Urinary bladder (tissue), 3 donors: ENCODE data around the genes TRUB1 and CCDC172.

DNA sequence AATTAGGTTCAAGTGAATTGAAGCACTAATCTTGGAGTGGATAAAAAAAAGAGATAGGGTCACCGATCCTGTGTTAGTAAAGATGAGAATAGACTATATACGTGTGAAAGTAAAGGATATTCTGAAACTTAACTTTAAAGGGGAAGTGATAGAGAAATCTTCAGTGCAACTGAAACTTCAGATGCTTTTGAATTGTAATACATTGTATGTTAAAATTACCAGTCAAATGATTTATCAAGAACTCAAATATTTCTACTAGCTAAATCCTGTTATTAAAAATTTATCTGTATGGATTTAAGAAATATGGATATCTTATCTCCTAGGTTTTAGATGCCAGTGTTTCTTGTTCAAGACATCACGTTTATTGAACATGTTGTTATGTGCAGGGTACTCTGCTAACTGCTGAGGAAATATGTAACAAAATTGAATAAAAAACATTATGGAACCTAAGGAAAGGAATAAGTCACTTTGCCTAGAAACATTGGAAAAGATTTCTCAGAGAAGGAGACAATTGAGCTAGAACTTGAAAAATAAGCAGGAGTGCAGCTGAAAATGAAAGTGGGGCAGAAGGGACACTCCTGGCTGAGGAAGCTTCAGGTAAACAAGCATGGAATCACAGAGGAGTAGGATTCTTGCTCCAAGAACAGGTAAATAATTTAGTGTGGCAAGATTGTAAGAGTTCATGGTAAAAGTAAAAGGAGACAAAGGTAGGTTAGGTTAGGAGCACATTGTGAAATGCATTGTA lies 5.1 kb downstream of the NHLRC2 start:
- PRO-cap: no peak
- RAMPAGE, long total RNA: no peak

DNA sequence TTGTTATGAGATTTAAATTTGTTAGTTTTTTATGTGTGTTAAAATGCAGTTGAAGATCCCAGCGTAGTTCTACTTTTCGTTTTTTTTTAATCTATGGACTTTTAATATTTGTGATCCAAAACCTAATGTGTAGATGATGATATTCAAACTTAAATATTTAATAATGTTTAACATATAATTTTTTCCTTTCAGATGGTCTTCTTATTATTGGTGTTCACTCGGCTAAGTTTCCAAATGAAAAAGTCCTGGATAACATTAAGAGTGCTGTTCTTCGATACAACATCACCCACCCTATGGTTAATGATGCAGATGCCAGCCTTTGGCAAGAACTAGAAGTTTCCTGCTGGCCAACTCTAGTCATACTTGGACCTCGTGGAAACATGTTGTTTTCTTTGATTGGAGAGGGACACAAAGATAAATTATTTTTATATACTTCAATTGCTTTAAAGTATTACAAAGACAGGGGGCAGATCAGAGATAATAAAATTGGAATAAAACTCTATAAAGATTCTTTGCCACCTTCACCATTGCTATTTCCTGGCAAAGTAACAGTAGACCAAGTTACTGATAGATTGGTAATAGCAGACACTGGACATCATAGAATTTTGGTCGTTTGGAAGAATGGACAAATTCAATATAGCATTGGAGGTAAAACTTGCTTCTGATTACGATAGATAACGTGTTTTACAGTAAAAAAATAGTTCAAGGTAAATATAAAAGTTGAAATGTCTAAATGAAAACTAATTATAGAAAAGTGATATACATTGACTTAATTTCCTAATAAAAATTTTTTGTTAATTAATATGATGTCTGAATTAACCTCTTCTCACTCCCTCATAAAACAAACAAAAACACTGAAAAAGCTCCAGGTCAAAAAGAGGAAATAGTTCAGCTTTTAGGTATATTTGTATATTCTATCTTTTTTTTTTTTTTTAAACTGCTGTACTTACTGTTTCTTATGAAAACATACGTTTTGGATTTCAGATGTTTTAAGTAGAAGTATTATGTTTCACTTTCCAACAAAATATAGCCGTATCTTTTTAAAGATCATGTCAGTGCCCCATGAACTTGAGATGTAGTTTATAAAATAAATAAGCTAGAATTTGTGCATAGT lies 22.2 kb downstream of the NHLRC2 start:
- PRO-cap: no peak
- RAMPAGE, long total RNA: no peak

DNA sequence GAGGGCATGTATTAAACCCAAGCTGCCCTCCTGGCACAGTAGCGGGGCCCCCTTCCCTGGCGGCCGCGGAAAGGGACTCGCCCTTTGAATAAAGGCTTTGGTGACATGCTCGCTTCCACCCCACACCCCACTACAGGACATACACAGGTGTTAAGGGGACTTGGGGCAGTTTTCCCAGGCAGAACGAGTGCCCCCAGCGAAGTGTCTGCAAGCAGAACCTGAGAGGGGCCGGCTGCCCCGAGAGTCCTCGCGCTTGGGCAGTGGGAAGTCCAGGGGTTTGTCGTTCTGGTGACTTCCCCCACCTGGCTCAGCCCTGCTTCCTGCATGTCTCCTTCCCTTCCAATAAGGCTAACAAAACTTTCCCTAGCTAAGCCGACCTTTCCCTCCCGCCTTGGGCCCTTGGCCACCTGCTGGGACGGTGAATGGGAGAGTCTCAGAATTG lies 874 bp downstream of the VWA2 start:
- PRO-cap: no peak
- RAMPAGE, long total RNA: no peak

DNA sequence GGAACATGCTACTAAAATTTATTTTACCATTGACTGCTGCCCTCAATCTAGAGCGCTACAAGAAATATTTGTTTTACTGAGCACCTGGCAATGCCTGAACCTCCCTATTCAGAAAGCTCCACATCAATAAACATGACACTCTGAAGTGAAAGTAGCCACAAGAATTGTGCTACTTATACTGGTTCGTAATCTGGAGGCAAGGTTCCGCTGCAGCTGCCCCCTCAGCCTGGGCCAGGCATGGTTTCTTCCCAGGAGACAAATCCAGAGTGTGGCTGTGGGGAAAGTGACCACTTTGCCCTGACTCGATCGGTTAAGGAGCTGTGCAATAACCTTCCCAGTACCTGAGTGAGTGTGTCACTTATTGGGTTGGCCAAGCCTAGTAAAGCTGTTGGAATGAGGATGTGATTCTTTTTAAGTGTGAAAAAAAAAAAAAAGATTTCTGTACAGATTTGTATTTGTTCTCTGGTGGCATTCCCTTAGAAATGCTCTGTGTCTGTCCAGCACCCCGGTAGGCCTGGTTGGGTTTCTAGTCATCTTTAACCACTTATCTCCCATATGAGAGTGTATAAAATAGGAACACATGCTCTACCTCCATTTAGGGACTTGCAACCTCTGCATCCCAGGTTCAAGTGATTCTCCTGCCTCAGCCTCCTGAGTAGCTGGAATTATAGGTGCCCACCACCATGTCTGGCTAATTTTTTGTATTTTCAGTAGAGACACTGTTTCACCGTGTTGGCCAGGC lies 7.9 kb downstream of the VWA2 start:
- PRO-cap: no peak
- RAMPAGE, long total RNA: no peak

- PRO-cap: no peak
- RAMPAGE, long total RNA: no peak
These were observed 27.5 kb downstream of the VWA2 start for GRCh38 chr10:114266375-114267102.

DNA sequence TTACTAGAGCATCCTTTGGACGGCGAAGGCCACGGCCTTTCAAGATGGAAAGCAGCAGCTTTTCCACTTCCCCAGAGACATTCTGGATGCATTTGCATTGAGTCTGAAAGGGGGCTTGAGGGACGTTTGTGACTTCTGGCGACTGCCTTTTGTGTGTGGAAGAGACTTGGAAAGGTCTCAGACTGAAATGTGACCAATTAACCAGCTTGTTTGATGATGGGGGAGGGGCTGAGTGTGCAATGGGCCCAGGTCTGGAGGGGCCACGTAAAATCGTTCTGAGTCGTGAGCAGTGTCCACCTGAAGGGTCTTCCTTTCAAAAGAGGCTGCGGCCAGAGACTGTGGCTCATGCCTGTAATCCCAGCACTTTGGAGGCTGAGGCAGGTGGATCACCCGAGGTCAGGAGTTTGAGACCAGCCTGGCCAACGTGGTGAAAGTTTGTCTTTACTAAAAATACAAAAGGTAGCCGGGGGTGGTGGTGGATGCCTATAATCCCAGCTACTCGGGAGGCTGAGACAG lies 52.7 kb downstream of the VWA2 start:
- PRO-cap: no peak
- RAMPAGE, long total RNA: no peak

DNA sequence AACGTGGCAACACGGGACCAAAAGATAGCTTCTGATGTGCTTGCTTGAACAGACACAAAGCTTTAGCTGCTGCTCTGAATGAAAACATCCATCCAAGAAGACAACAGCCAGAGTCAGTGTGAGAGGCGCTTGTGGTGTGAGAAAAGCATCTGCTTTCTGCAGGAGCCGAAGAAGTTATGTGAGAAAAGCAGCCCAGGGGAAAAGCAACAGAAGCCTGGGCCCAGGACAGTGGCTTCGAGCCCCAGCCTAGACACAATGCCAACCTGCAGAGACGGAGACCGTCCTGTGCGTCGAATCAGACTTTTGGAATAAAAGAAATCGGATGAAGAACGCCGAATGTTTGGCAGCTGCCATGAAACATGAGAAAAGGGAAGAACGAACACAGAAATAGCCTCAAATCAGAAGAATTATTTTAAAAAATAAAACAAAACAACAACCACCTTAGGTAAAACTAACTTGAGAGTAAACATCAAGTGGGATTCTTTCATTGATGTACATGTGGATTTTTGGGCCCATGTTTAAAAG lies 80.8 kb upstream of the AFAP1L2 start:
- PRO-cap: unidirectional peak, minus-strand start at position 248 of the sequence
- RAMPAGE, long total RNA: no peak

GRCh38 chr10:114489564-114490367 lies 85.5 kb upstream of the AFAP1L2 start:
- PRO-cap: no peak
- RAMPAGE, long total RNA: no peak

GRCh38 chr10:114526137-114527493 lies 122.3 kb upstream of the AFAP1L2 start:
- PRO-cap: unidirectional peak, minus-strand start at chr10:114526786; unidirectional peak, minus-strand start at chr10:114526910
- RAMPAGE, long total RNA: no peak

DNA sequence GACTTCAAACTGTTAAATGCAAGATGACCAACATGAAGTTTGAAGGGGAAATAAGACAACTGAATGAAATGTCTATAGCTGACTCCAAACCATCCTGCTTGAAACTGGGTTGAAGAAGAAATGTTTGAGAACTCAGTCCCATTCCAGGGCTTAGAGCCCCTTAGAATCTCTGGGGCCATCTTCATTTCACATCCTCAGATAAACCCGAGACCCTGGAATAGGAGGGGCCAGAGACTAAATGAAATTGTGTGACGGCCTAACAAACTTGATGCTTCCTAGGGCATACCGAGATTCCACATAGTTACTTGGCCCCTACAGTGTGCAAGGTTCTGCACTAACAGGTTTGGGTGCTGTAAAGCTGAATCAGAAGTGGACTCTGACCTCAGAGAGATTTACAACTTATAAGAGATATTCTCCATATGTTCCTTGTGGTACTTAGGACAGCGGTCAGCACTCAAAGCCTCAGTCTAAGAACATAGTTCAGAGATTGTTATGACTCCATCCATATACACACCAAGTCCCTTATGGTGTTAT lies 55.2 kb upstream of the FHIP2A start:
- PRO-cap: no peak
- RAMPAGE, long total RNA: no peak

- PRO-cap: unidirectional peak, plus-strand start at chr10:114938227
- RAMPAGE, long total RNA: no peak
These were observed at the start of gene TRUB1 for GRCh38 chr10:114937852-114939118. TSS of gene TRUB1 (plus strand) at chr10:114938195.

DNA sequence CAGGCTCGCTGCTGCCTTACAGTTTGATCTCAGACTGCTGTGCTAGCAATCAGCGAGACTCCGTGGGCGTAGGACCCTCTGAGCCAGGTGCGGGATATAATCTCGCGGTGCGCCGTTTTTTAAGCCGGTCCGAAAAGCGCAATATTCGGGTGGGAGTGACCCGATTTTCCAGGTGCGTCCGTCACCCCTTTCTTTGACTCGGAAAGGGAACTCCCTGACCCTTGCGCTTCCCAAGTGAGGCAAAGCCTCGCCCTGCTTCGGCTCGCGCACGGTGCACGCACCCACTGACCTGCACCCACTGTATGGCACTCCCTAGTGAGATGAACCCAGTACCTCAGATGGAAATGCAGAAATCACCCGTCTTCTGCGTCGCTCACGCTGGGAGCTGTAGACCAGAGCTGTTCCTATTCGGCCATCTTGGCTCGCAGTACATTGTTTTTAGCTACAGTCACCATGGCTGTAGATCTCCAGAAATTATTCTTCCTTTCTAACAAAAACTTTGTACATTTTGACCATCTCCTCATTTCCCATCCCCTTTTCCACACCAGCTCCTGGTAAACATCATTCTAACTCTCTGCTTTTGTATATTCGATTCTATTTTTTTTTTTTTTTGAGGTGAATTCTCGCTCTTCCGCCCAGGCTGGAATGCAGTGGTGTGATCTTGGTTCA lies 275.1 kb downstream of the ATRNL1 start:
- PRO-cap: no peak
- RAMPAGE, long total RNA: no peak

DNA sequence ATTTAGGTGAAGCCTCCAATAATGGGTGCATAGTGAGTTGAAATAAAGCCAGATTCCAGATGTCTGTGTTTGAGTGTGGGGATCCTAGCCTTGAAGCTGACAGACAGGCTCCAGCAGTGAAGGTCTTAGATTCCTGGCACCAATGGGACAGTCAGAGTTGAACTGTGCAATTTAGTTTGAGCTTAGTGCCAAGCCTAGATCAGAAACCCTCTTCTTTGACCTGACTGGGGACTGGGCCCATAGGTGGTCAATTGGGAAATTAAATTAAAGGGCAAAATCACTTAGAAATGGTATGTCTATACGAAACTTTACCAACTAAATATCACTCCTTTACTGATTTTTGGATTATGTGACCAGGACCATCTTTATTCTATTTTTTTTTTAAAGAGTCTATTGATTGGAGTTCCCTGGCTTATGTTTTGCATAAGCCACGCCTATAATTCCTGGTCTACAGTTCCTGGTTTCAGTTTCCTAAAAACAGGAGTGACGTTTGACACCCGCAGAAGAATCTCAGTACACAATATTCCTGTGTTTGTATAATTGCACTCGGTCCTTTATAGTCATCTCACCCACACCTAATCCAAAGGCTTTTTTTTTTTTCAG lies 201.4 kb downstream of the GFRA1 start:
- PRO-cap: no peak
- RAMPAGE, long total RNA: no peak

DNA sequence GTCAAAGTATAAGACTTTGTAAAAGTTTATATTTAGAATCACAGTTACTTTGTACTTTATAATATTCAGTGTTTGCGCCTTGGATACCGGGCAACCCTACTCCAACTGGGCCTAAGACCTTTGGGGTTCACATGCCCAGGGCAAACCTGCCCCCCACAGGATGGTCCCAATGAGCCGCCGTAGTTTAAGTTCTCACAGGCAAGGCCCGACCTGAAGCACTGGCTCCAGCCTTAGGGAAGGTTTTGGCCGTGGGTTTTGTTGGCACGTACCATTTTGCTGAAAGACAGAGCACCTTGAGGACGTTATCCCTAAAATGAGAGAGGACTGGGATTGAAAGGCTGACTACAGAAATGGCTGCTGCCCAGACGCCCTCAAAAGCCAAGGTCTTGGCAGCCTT lies at the start of gene CCDC172:
Gene CCDC172 (plus strand): TSS at position 218 of the 397 bp plus-strand sequence.
- PRO-cap: no peak
- RAMPAGE, long total RNA: no peak

- PRO-cap: no peak
- RAMPAGE, long total RNA: no peak
These were observed 28.6 kb upstream of the C10orf82 start for GRCh38 chr10:116698216-116698821.

DNA sequence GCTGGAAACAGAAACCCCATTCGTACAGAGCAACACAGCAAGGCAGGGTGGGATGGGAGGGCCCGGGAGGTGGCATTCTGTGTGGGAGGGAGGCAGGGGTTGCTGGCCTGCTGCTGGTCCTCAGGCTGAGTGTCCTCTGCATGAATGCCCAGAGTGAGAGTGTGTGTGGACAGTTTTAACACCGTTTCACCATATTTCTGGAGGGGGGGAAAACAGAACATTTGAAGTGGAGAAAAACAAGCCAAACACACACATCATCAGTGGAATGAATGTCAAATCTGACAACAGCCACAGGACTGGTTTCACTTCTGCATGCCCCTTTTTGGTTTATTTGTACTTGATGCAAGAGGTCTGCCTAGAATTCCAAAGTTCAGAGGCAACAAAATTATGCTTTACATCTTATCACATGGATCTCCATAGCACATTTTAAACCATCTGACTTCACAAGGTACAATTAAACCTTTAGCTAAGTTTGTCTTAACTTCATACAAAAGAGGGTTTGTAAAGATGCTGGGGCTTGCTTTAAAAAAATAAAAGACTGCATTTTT lies 11.0 kb upstream of the ENO4 start:
- PRO-cap: no peak
- RAMPAGE, long total RNA: no peak

DNA sequence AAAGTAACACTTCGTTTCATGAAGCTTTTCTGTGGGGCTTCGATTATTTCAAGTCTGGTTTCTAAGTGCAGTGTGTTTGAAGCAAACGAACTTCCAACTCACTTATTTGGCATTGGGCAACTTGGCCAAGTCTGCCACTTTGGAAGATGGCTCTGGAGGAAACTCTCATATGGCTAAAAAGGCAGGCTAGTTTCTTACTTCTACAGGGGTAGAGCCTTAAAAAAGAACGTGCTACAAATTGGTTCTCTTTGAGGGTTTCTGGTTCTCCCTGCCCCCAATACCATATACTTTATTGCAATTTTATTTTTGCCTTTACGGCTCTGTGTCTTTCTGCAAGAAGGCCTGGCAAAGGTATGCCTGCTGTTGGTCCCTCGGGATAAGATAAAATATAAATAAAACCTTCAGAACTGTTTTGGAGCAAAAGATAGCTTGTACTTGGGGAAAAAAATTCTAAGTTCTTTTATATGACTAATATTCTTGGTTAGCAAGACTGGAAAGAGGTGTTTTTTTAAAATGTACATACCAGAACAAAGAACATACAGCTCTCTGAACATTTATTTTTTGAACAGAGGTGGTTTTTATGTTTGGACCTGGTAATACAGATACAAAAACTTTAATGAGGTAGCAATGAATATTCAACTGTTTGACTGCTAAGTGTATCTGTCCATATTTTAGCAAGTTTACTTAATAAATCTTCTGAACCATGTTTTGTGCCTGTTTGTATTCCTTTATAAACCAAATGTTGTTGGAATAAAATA lies 38.0 kb downstream of the SLC18A2 start:
- PRO-cap: no peak
- RAMPAGE, long total RNA: no peak

- PRO-cap: no peak
- RAMPAGE, long total RNA: no peak
These were observed 42.9 kb downstream of the SLC18A2 start for GRCh38 chr10:117283601-117284415.

- PRO-cap: no peak
- RAMPAGE, long total RNA: no peak
These were observed 28.4 kb downstream of the PDZD8 start for GRCh38 chr10:117346554-117347439.

DNA sequence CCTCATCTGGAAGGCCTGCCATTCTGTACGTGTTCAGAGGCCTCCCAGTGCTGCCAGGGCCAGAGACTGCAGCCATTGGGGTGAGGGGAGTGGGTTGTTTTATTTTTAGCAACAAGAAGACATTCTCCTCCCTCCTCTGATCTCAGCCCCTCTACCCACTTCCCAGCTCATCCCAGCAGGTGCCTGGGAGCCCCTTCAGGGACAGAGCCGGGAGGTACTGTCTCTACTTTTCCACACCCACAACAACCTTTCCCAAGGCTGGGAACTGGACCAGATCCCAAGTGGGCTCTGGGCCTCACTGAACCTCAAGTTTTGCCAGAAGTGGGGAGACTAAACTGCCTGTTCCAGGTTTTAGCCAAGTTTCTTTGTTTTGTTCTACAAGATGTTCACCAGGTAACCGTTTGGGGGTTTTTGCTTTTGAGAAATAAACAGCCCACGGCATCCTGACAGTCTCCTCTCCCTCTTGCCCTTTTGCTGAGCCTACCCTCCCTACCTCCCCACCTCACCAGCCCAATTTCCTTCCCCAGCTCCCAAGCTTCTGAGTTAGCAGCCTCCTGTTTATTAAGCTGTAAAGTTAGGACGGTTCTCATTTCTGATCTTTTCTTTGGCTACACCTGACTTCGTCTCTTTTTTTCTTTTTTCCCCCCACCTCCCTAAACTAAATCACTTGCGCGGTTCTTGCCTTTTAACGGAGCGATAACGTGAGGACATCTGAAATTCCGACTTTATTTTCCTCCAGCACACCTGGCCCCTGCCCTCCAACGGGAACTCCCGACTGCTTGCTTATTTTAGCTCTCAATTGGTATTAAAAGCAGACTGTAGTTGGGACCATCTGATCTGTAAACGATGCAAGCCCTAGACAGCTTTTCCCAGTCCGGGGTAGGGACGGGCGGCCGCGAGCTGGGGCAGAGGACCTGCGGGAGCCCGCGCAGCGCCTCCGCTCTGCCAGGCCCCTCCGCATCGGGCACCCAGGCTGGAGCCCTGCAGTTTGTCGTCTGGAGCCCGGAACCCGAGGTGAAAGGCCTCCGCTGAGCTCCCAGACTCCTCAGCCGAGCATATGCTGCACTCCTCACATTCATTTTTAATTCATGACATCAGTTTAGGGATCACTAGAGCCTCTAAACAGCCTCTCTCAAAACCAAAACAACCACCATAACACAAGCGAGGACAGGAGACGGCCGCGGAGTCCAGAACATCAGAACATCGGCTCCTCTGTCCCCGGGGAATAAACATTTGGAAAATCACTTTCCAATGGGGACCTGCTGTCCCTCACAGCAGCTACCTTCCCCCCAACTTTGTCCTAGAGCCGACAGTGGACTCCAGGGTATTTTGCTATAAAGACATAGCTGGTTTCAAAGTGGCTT lies 10.2 kb upstream of the EMX2 start:
- PRO-cap: no peak
- RAMPAGE, long total RNA: no peak